Daoy (cell line): ENCODE measurements around a stretch of chr12.

- RAMPAGE, long total RNA: no peak
These were observed 59.2 kb upstream of the SLC38A2 start for GRCh38 chr12:46431618-46432304.

DNA sequence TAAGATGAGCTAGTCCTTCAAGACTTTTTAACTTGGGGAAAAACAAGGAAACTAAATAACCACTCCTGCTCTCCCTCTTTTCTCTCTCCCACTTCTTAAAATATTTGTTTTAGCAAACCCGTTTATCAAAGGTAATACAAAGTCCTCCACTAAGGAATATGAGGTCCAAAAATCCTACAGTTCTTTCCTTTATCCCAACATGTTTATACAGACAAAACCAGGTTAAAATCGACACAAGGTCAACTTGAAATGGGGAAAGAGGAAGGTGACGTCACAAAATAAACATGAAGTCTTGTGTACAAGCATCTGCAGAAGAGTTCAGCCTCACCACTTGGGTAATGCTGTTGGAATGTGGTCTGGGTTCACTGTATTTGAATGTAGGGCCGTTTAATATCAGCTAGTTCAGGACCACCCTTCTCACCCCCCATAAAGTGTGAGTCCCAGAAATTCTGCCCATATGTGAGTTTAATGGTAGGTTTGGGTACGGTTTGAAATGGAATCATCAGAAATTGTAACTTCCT, 119.9 kb upstream of the SLC38A2 start:
- RAMPAGE, long total RNA: no peak

DNA sequence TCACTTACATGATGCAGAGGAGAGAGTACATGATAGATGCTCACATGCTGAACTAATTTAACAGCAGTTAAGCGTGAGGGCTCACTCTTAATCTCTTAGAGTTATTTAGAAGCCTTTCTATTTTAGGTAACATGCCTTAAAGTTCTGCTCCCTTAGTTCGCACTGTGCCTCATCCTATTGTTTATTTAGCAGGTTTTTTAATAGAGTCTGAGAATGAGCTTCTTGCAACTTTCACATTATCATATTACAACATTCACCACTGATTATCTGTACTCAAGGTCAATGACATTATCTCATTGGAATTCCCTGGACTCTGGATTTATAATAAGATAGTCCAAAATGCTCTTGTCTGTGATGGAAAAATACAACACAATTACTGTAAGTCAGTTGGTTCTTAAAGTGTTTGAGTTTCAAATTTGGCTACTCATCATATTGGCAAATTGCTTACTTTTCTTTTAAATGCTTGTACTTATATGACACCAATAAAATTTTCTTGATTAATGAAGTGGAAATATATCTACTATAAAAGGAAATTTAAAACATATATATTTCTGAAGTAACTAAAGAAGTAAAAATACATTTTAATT, 183.6 kb upstream of the SLC38A2 start:
- RAMPAGE, long total RNA: no peak

- RAMPAGE, long total RNA: no peak
These were observed 208.8 kb downstream of the SLC38A4 start for GRCh38 chr12:46617007-46617354.

- RAMPAGE, long total RNA: no peak
These were observed 186.5 kb downstream of the SLC38A4 start for GRCh38 chr12:46639178-46639799.

DNA sequence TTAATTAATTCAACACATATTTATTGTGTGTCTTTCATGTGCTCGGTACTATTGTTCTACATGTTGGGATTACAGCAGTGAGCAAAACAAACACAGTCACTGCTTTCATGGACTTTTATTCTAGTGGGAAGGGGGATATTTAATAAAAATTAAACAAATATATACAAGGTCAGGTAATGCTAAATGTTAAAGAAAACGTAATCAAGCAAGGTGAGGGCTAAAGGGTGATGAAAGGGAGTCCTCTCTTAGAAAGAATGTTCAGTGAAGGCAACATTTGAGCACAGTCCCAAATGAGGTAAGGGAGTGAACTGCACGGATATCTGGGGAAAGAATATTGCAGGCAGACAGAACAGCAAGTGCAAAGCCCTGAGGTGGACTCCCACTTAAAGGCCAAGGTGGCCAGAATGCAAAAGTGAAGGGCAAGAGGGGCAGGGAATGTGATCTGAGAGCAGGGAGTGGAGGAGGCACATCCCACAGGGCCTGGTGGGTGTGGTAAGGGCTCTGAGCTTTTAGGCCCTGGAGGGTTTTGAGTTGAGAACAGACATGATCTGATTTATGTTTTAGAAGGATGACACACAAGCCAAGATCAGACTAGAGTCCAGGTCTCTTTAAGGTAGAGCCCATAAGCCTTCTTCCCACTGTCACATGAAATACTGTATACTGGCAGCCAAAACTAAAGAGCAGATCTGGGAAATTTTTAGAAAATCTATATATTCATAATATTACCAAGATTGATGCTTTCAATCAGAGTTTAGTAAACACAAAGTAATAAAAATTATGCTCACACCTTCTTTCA, 162.6 kb downstream of the SLC38A4 start:
- RAMPAGE, long total RNA: no peak

DNA sequence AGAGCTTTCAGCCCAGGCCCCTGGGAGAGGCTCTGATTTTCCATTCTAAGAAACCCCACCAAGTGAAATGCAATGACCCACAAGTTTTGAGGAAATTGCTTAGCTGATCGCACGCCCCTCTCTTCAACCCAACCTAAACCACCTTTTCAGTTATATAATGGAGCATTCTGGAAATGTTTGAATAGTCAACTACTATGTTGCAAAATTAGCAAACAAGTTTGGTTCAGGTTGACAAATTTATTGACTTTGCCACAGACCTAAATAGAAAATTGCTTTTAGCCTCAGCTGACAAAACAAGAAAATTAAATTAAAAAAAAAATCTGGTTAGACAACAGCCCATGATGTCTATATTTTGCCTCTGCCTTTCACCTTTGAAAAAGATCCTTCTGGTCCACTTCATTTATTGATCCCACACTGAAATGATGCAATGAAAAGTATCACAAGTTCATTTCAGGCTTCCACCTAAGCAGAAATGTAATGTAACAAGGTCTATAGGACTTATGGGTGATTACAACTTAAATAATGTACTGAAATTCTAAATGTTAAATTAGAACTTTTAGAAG, 17.5 kb downstream of the SLC38A4 start:
- RAMPAGE, long total RNA: no peak

- RAMPAGE, long total RNA: no peak
These were observed 16.9 kb downstream of the SLC38A4 start for GRCh38 chr12:46808778-46809414.

DNA sequence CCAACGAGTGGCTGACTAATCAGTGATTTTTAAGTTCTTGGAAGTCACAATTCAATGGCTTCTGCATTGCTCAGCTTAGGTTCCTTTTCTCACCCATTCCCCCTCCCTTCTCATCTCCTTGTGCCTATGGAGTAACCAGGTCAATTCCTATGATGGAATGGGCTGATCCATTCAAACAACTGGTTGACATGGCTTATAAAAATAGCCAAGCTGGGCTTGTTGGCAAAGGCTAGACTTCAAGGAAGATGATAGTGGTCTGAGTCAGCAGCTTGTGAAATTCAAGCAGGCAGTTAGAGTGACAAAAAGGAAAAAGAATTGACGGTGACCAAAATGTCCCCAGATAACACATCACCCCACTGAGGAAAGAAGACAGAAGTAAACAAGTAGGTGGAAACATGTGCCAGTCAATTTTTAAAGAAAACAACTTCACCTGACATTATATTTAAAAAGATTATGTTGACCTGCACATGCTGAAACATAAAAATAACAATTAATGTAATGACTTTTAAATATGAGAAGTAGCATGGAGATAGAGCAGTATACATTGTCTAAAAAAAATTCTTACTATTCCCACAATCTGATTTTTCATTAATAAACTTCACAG, 119.8 kb upstream of the PCED1B start:
- RAMPAGE, long total RNA: no peak

DNA sequence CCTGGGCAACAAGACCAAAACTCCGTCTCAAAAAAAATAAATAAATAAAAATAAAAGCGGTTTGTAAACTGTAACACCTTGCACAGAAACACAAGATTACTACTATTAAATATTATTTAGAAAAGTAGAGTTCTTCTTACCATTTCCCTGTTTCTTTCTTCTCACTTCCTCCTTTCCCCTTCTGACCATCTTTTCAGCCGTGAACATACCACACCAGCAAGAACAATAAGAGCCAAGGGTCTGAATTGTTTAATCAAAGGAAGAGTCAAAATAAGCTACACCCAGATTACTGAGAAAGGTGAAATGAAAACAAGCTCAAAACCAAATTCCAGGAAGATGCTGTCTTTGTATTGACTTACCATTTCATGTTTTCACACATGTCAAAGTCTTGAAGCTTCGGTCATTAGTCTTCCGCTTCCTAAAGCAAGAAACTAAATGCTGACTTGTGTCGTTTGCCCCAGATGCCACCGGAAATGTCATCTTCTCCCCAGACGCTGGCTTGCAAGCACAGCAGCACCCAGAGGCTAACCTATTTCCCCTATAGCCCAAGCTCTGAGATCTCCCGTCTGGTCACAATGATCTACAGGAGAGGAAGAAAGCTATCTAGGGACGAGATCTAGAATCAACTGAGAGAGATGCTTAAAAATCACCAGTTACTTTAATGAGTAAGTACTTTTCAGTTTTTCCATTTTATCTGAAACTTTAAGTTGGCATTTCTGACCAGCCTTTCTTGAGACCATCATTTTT, 136.4 kb upstream of the AMIGO2 start:
- RAMPAGE, long total RNA: no peak

DNA sequence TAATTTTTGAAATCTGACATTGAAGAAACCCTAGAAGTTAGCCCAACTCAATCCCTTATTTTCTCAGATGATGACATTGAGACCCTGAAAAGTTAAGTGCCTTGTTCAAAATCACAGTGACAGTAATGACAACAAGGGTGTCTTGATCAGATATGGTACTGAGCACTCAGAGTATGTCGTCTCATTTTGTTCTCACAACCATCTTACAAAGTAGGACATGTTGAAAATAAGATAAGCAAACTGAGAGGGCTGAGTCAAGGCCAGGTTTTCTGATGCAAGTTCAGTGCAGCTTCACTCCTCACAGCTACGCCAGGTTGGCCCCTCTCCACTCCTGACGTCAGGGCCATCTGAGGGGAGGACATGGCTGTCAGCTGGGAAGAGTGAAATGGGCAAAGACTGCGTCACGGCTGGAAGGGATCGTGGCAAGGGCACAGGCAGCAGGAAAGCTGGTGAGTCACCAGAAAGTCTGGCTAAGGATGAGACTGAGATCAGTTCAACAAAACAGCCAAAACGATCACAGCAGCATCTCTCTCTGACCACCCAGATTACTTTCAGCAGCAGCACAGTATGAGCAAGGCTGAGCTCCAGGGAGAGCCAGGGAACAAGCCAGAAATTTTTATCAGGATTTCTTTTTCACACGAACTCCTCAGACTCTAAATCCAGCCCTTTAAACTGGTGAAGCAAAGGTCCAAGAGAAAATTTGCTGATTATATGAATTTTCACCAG, 297.7 kb upstream of the AMIGO2 start:
- RAMPAGE, long total RNA: no peak

GRCh38 chr12:47391502-47392079, 311.8 kb upstream of the AMIGO2 start:
- RAMPAGE, long total RNA: no peak

- RAMPAGE, long total RNA: no peak
These were observed 9.0 kb upstream of the RPAP3 start for GRCh38 chr12:47714935-47715170.

- RAMPAGE, long total RNA: no peak
These were observed 5.2 kb downstream of the RAPGEF3 start for GRCh38 chr12:47753242-47754092.

GRCh38 chr12:47754756-47755154, 3.9 kb downstream of the RAPGEF3 start:
- RAMPAGE, long total RNA: no peak

DNA sequence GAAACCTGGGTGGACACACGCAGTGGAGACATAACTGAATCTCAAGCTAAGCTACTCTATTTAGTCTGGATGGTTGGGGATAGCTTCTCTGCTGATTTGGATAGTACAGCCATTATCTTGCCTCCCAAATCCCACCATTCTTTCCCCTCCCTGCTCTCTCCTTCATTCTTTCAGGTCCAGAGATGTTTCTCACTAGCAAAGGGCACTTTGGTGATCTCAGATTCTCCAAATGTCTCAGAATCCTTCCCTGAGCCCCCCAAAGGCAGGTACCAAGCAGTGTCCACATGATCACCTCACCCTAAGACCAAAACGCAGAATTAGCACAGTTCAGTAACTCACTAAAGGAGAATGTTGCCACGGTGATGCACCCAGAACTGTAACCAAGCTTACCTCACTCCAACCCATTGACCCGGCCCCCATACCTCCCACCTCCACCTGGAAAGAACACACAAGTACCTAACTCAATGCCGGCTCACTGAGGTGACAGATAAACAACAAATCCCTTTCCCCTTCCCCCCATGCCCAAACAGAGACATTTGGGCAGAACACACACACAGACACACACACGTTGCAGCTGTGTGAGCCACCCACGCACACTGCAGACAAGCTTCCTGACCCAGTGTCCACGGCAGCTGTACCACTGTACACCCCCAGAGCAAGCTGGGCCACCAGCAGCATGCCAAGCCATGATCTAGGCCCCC, 1.4 kb downstream of the RAPGEF3 start:
- RAMPAGE, long total RNA: no peak

GRCh38 chr12:47816386-47816681, 3.4 kb downstream of the HDAC7 start:
- RAMPAGE, long total RNA: no peak

DNA sequence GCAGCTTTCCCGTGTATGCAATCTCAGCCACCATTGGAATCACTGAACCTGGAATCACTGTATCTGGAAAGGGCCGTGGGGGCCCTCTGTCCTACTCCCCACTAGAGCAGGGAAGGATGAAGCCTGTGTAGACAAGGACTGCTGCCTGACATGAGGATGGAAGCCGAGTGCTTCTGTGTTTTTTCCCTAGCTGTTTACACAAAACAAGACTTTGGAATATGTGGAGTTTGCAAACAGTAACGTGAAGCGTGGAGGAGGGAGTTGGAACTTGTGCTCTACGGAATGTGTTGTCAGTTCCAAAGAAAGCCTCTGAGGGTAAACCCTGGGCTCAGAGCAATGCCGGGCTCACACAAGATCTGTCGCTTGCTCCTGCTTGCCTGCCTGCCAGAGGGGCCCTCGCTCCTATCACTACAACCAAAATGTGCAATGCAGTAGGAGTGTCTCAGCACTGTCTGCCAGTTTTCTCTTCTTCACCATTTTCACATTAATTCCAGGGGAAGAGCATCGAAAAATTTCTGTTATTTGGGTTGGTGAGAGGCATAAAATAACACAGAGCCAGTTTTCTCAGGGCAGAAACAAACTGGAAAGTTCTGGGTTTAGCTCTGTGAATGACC, 32.5 kb upstream of the HDAC7 start:
- RAMPAGE, long total RNA: no peak

GRCh38 chr12:47895811-47896502, 8.8 kb downstream of the VDR start:
- RAMPAGE, long total RNA: no peak

- RAMPAGE, long total RNA: no peak
These were observed 1.6 kb downstream of the VDR start for GRCh38 chr12:47903153-47903565.